Cardiac fibroblast (primary cell): ENCODE measurements around the gene LRPAP1.

- RRBS, result no CpG with 5 or more reads among the region's 7 CpGs
Measured at GRCh38 chr4:2791284-2791879, 1.5 kb upstream of the SH3BP2 start.

DNA sequence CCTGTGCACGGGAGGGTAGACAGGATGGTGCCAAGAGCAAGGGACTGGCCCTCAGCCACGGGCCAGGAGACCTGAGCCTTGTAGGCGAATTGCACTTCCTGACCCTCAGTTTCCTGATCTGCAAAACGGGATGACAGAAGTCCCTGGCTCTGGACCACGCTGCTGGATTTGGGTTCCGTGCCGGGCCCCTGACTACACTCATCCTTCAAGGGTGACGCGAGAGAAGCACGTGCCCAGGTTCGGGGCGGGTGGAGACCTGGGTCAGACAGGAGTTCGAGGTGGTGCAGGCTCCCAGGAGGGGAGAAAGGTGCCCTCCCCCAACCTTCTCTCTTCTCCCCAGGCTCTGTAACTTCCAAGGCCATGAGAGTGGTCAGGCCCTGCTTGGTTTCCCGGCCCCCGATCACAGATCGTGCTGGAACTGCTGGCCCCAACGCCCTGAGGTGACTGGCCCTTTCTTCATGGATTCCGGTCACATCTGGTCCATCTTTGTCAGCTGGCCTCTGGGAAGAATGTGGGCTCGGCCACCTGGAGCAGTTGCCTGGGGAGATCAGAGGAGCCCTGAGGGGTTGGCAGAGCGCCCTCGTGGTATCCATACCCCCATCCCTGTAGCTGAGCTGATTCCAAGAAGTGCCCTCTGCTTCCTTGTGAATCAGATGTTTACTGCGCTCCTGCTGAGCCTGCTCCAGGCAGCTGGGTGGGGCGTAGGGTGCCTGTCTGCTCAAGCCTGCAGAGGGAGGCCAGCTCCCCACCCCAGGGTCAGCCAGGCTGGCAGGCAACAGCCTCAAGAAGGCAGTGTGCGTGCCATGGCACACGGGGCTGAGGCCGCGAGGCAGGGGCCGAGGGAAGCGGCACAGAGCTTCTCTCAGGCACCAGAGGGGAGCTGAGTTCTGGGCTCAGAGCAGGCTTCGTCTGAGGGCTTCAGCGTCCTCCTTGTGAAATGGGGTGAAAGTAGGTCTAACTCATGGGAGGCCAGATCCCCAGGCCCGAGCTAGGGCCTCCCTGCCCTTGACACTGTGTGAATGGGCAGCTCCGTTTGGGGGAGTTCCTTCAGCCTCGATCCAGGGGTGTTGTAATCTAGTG lies 3.5 kb downstream of the SH3BP2 start:
- RRBS, result 48% methylated on average over 4 of the region's 34 CpGs

GRCh38 chr4:2803519-2804094 lies 10.7 kb downstream of the SH3BP2 start:
- RRBS, result no CpG with 5 or more reads among the region's 10 CpGs

- RRBS, result no CpG with 5 or more reads among the region's 14 CpGs
Measured at GRCh38 chr4:2830574-2830953, 13.1 kb upstream of the ADD1 start.

- RRBS, result no CpG with 5 or more reads among the region's 18 CpGs
Measured at GRCh38 chr4:2867650-2868875, 24.4 kb downstream of the ADD1 start.

GRCh38 chr4:2922636-2923038 lies 12.0 kb downstream of the MFSD10 start:
- RRBS, result no CpG with 5 or more reads among the region's 4 CpGs

GRCh38 chr4:3040346-3040981 lies 34.0 kb upstream of the HTT start:
- RRBS, result no CpG with 5 or more reads among the region's 17 CpGs

DNA sequence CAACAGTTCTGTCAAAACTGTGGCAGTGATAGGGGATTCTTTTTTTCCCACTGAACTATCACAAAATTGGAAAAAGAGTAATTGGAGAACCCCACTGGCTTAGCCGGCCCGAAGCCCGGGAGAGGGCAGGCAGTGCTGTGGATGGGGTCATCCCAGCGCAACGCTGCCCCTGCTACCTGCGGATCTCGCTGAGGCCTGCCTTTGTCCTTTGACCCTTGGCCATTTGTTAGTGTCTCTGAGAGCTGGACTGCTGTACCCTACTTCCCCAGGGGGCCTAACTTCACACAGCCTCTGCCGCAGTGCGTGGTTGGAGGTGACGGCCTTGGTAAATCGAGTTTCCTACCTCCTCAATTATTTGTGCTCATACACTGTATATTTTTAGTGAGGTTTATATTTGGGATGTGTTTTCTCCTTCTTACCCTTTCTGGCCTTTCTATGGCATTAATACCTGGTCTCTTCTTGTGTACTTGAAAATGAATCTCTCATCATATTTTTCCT lies 42.9 kb upstream of the MSANTD1 start:
- RRBS, result no CpG with 5 or more reads among the region's 11 CpGs

GRCh38 chr4:3235047-3235932 lies 13.7 kb upstream of the MSANTD1 start:
- RRBS, result 85% methylated on average over 5 of the region's 29 CpGs

DNA sequence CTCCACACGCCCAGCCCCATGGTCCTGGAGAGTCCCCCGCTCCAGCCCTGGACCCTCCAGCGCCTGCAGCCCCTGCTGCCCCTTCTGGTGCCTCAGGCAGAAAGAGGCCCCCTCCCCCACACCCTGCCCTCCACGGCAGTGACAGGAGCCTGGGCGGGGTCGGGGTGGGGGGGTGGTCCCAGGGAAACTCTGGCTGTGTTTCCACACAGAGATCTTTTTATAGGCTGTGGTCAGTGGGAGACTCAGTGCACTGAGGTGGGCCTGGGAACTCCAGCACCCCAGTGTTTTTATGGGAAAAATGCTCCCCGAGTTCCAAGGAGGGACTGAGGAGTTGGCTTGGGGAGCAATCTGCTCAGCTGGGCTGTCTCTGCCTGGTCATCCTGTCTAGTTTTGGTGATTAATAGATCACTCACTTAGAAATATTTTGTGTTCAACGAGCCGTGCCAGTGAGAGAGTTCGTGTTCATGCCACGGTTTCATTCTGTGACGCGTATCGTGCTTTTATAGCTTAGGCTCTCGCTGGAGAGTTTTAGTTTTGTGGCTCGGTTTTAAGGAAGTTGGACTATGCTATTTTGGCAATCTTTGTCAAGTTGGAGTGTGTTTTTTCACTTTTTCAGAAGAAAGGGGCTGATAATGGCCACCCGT lies 53.0 kb upstream of the HGFAC start:
- RRBS, result no CpG with 5 or more reads among the region's 17 CpGs

- RRBS, result no CpG with 5 or more reads among the region's 26 CpGs
Measured at GRCh38 chr4:3390016-3390719, 51.6 kb upstream of the HGFAC start.

GRCh38 chr4:3514096-3514575 lies 18.1 kb downstream of the LRPAP1 start:
- RRBS, result 92% methylated on average over 4 of the region's 12 CpGs

GRCh38 chr4:3529437-3529886 lies 2.8 kb downstream of the LRPAP1 start:
- RRBS, result no CpG with 5 or more reads among the region's 11 CpGs

- RRBS, result 3% methylated on average over 14 of the region's 95 CpGs
Measured at GRCh38 chr4:3531869-3532850, at the start of gene LRPAP1. Gene LRPAP1 (minus strand): TSS chr4:3532422.

DNA sequence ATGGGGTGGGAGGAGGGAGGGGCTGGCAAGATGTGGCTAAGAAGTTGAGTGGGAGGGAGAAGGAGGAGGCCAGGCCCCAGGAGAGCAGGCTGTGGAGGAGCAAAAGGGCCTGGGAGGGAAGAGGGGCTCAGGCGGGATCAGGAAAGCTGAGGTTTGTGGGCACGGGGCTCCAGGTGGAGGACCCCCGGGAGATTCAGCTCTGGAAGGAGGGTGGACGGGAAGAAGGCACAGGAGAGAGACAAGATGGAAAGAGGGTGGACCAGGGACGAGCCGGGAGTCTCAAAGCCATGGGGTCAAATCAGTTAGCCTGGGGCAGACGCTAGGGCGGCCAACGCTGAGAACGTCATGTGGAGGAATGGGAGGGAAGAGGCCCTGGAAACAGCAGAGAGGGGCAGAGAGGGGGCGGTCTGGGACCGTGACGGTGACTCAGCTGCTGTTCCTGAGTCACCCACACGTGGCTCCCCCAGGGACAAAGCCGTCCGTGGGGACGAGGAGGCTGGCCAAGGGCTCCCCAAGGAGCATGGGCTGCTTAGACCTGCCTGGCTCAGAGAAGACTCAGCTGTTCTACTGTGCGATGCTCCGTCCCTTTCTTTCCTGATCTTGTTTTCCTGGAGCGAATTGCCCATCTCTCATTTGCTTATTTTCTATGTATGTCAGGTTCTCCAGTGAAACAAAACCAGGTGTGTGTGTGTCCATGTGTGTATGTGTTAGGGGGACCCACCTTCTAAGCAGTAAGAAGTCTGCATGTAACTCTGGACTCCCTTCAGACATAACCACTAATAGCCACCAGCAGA lies 108.3 kb upstream of the LRPAP1 start:
- RRBS, result 52% methylated on average over 4 of the region's 20 CpGs

- RRBS, result 89% methylated on average over 4 of the region's 38 CpGs
Measured at GRCh38 chr4:3709892-3711084, 55.9 kb upstream of the ADRA2C start.

DNA sequence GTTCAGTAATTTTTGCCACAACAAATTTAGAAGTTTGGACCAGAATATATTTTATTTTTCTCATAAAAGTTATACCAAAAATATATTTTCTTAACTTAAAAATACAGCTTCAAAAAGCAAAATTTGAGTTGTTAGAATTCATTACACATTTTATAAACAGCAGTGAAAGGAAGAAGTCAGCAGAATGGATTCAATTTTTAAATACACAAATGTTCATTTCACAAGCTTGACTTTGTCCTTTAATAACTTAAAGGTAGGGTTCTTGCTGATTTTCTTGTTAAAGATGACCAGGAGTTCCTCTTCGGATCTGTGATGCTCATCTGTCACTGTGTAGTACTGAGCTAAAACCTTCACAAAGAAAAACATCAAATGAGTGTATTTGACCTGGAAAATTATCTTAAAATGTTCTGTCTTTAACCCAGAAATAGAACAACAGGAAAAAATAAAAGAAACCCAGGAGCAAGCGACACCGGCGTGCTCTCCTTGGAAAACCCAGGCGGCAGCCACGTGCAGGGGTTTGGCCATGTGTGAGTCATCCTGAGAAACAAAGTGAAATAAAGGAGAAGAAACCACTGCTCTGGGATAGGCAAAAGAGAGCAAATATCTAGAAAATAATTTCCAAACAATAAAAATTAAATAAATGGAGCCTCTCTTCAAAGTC lies 19.8 kb upstream of the TMEM128 start:
- RRBS, result no CpG with 5 or more reads among the region's 6 CpGs

- RRBS, result no CpG with 5 or more reads among the region's 8 CpGs
Measured at GRCh38 chr4:4281653-4282272, 8.2 kb downstream of the LYAR start.

DNA sequence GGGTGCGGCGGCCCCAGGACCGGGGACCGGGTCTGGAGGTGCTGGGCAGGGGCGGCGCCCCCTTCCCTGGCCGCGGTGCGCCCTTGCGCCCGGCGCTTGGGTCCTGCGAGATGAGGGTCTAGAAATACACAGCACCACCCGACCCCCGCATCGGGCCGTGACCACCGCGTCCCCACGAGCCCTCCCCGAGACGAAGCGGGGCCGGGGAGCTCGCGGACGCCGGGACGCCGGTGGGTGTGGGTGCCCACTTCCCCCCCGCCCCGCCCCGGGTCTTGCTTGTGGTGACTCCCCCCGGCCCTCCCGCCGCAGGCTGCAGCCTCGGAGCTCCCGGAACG lies 360 bp downstream of the NSG1 start:
- RRBS, result 3% methylated on average over 16 of the region's 39 CpGs

GRCh38 chr4:4492583-4492867 lies 49.3 kb downstream of the STX18 start:
- RRBS, result no CpG with 5 or more reads among the region's 3 CpGs